T-cell (primary cell): ENCODE measurements around a stretch of chr12.

GRCh38 chr12:25387263-25387835 lies 136.6 kb upstream of the KRAS start:
- PRO-cap, 7 experiments, result peak in 5 of 7 experiments; most common plus-strand start chr12:25387509 (in 1); most common minus-strand start chr12:25387559 (in 3)

GRCh38 chr12:25975970-25976922 lies 17.8 kb downstream of the RASSF8 start:
- PRO-cap, 7 experiments, result no peak in any of the 7 experiments

- PRO-cap, 7 experiments, result no peak in any of the 7 experiments
Measured at GRCh38 chr12:25986174-25986403, 27.6 kb downstream of the RASSF8 start.

- PRO-cap, 7 experiments, result no peak in any of the 7 experiments
Measured at GRCh38 chr12:26122914-26124006, 1.6 kb downstream of the BHLHE41 start.

GRCh38 chr12:26130686-26131191 lies 5.9 kb upstream of the BHLHE41 start:
- PRO-cap, 7 experiments, result no peak in any of the 7 experiments

DNA sequence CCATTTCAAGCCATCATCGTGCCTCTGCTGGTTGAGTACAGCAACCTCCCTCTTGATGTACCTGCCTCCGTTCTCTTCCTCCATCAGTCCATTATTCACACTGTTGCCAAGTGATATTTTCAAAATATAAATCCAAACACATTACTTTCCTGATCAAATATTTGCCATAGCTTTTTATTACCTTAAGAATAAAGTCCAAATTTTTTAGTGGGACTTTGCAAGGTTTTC lies 18.7 kb upstream of the SSPN start:
- PRO-cap, 7 experiments, result no peak in any of the 7 experiments

DNA sequence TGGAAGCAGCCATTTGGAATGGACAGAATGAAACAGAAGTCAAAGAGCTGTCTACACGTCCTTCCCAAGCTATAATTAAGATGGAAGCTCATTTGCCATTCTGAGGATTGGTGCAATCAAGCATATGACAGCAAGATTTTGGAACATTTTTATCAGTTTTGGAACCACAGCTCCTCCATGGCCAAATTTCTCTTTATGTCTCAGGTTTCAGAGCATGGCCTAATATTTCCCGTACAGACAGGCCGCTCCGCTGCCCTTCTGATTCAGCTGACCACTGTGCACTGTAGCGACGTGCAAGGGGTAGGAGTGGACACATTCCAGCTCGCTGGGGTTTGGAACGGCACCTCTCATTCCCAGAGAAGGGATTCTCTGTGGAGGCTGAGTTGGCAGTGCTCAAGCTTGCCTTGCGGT lies 92.1 kb downstream of the SSPN start:
- PRO-cap, 7 experiments, result no peak in any of the 7 experiments

DNA sequence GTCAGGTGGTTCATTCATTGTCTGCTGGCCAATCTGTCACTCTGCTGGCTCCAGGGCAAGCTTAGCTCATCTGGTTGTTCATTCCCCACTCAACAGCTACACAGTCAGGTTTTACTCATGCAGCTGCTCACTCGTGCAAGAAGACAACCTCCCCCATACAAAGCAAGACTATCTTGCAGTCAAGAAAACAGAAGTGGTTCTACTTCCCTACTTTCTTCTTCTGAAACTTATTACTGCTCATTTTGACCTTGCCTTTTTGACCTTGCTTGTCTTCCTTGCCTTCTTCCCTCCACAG lies 277.9 kb downstream of the SSPN start:
- PRO-cap, 7 experiments, result no peak in any of the 7 experiments

- PRO-cap, 7 experiments, result no peak in any of the 7 experiments
Measured at GRCh38 chr12:26528787-26529706, 303.9 kb downstream of the ITPR2 start.

DNA sequence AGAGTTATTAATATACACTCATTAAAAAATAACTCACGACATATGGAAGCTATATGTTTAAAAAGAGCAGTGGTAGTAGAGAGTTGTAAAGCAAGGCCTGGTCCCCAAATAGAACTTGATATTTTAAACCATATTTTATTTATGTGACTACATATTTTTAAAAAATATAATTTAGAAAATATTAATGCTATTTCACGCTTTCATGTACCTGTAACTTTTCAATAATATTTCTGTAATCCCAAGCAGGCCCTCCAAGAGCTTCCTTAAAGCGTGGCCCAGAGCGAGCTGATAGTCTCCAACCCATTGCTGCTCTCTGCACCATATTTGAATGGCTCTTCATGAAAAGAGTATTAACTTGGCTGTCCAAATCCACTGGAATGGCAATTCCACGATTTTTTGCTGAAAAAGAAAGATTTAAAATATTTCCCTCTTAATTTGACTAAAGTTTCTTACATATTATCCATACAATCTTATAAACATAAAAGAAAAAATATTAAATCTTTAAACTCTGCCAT lies 271.4 kb downstream of the ITPR2 start:
- PRO-cap, 7 experiments, result no peak in any of the 7 experiments

DNA sequence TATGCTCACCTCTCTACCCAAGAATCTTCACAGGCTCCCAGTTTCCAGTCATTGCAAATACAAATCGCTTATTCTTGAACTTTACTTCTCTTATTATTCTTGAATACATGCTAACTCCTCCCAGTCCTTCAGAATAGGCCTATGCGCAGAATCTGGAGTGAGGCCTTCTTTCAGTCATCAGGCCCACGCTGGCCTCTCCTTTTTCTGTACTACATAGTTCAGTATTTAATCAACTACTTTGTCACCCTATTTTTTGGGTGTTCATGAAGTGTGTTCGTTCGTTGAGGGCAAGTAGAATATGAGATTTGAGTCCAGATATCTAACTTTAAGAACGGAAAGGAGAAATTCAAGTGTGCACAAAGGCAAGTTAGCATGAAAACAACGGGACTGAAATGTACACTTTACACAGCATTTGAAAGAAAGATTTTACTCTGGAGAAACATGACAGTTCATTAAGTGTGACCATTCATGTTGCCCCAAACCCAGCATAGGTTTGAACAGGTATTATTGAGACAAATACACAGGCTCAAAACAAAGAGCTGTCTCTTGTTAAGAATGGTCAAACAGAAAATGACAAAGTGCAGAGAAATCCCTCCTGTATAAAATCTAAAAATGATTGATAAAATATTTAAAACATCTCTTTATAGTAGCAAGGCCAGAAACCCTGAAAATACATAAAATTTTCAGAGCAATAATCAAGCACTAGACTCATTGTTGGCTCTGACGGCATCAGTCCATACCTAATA lies 220.0 kb downstream of the ITPR2 start:
- PRO-cap, 7 experiments, result no peak in any of the 7 experiments

DNA sequence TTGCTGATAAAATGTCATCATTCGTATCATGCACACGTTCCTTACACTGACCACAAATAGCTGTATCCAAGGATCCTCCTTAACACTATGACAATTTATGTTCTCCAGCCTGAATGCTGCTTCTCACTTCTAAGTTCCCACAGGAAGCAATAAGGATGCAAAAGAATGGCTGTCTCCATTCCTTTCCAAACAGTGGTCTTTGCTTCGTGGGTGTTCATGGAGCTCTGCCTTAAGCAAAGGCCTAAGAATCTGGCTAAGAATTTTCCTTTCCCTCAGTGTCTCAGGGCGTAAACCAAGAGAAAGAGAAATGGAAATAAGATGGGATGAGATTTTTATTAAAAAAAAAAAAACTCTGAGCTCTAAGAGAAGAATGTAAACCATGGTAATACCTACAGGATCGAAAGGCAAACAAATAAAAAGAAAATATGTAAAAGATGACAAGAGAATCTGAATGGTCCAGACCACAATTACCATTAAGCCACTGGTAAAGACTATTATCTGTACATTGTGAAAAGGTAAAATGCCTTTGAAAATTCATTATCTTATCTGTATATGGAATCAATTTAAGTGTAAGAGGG lies 200.1 kb downstream of the ITPR2 start:
- PRO-cap, 7 experiments, result no peak in any of the 7 experiments

DNA sequence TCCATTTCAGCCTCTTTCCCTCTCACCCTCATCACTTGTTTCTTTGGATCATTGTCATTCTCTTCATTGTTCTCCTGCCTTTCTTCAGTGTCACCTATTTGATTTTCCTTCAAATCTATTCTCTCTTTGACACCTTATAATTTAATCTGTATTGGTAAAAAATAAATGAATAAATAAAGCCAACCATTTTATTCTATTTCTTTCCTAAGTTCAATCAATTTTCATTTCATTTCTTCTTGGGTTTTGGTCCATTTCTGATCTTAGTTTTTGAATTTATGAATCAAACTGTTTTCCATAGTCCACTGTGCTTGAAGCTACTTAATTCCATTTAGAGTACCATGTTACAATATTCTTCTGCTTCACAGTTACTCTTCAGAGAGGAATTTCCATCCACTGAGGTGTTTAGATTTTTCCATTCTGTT lies 181.7 kb downstream of the ITPR2 start:
- PRO-cap, 7 experiments, result no peak in any of the 7 experiments

- PRO-cap, 7 experiments, result peak in 1 of 7 experiments; most common plus-strand start chr12:26834295 (in 1)
Measured at GRCh38 chr12:26834172-26834443, 1.1 kb upstream of the ITPR2 start.

DNA sequence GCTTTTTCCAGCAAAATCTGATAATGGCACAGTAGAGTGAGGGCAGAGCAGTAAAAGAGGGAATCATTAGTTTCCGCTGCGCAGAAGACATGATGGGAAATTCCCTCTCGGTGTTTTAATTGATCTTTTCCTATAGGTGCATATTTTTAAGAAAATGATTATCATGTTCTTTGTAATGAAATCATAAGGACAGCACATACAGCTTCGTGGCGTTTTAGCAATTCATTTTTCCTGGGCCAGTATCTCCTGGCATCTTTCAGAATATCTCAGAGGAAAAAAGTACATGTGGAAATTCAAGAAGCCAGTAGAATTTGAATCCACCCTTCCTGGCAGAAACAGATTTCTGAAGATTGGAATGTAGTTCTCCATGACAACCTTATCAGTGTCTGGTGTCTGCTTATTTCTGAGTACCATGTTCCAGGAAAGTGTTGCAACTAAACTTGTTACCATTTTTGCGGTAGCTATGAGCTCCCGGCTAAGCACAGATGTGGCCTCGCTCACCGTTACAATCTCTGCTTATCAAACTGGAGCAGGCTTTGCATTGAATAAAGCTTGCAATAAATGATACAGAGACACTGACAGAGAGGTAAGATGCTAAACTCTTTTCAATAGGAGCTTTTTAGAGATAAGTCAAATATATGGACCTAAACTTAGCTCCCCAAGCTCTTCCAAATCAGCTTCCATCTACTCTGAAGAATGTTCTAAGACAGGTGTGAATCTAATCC lies 12.9 kb upstream of the ITPR2 start:
- PRO-cap, 7 experiments, result no peak in any of the 7 experiments

- PRO-cap, 7 experiments, result no peak in any of the 7 experiments
Measured at GRCh38 chr12:26846509-26846860, 13.5 kb upstream of the ITPR2 start.

- PRO-cap, 7 experiments, result no peak in any of the 7 experiments
Measured at GRCh38 chr12:26913973-26914390, 23.8 kb downstream of the INTS13 start.

- PRO-cap, 7 experiments, result peak in 4 of 7 experiments; most common plus-strand start chr12:26939089 (in 1); most common minus-strand start chr12:26938910 (in 3)
Measured at GRCh38 chr12:26938826-26939214, 550 bp downstream of the FGFR1OP2 start.

DNA sequence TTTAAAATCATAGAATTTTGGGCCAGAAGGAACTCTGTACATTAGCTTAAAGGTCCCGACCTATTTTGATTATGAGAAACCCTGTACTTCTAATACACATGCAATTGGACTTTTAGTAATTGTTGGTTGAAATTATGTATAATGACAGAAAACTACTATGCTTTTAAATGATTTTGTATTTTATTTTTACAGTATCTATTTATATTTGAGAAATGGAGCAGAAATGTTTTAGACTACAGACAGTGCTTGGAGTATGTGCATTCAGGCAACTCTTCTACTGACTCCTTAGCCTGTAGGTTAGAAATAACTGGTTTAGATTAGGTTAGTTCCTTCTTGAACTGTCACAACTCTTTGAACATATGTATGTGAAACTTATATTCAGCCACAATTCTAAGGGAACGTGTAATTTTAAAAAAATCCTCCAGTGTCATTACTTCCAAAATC lies 1.6 kb downstream of the FGFR1OP2 start:
- PRO-cap, 7 experiments, result no peak in any of the 7 experiments

DNA sequence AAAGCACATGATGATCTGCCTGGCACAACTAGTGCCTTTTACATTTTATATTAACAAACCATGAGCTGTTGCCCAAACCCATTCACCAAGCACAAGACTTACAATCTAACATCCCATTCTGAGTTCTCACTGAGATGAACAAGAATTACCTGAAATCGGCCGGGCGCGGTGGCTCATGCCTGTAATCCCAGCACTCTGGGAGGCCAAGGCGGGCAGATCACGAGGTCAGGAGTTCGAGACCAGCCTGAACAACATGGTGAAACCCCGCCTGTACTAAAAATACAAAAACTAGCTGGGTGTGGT lies 1.7 kb downstream of the TM7SF3 start:
- PRO-cap, 7 experiments, result no peak in any of the 7 experiments